SUDHL5 (cell line): Measurements from ENCODE around the gene SPATA45.

- PRO-cap, result no peak
Measured at GRCh38 chr1:212008539-212009040, 26.8 kb downstream of the INTS7 start.

DNA sequence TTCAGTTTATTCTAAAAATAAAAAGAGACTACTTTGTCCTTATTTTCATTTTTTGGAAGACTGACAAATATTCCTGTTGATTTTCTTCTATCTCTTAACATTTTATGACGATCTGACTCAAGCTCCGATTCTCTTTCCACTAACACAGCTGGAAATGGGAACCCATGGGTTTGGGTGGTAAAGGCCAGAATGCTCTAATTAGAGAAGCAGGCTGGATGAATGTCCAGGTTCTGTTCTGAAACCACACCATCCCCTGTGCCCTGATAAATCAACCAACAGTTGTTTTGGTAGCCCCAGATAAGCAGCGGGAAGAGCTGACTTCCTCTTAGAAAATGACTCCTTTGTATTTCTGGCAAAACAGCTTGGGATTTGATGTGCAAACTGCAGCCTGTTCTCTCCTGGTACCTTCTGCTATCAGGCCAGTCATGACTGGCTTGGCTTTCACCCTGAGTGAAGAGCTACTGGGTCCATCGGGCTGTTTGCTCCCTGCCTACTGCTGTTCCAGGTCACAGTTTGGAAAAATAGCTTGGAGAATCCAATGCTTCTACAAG, 116.6 kb downstream of the DTL start:
- PRO-cap, result no peak

- PRO-cap, result no peak
Measured at GRCh38 chr1:212247104-212247391, 38.2 kb upstream of the PPP2R5A start.

DNA sequence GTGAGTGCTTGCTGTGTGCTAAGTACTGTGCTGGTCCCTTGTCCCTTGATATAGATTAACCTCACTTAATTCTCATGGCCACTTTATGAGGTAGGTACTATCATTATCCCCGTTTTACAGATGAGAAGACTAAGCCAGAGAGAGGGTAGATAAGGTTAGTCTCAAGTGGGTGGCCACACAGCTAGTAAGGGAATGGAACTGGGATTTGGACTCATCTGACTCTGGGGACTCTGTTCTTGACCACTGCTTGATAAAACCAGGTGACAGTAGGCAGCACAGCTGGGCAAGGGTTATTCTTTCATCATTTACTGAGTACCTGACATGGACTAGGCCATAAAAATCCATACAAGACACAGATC, 37.3 kb upstream of the PPP2R5A start:
- PRO-cap, result no peak

GRCh38 chr1:212445742-212446286, 13.1 kb downstream of the NENF start:
- PRO-cap, result no peak

GRCh38 chr1:212488360-212489139, 55.8 kb downstream of the NENF start:
- PRO-cap, result no peak

DNA sequence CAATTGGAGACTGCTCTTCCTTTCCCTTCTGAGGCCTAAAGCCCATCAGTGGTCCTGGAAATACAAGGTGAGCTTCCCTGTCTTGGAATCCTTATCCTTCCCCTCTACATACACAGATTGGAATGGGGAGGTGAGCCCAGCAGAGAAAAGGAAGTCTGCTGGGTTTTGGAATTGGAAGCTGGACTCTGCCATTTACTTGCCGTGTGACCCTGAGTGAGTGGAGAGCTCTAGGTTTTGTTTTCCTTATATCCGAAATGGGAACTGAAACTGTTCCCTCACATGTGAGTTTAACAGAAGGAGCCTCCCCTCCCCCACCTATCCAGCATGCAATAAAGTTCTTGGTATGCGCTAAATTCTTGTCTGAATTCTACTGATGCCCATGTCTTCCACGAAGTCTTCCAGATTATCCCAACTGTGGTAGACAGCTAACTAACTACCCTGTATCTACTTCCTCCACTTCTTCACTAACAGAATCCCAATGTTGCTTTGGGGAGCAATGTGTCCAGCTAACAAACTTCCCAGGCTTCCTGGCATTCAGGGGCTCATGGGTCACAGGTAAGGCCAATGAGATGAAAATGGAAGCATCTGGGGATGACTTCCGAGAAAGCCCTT, 58.8 kb downstream of the NENF start:
- PRO-cap, result no peak

GRCh38 chr1:212646508-212647064, 22.3 kb downstream of the GARIN4 start:
- PRO-cap, result no peak

DNA sequence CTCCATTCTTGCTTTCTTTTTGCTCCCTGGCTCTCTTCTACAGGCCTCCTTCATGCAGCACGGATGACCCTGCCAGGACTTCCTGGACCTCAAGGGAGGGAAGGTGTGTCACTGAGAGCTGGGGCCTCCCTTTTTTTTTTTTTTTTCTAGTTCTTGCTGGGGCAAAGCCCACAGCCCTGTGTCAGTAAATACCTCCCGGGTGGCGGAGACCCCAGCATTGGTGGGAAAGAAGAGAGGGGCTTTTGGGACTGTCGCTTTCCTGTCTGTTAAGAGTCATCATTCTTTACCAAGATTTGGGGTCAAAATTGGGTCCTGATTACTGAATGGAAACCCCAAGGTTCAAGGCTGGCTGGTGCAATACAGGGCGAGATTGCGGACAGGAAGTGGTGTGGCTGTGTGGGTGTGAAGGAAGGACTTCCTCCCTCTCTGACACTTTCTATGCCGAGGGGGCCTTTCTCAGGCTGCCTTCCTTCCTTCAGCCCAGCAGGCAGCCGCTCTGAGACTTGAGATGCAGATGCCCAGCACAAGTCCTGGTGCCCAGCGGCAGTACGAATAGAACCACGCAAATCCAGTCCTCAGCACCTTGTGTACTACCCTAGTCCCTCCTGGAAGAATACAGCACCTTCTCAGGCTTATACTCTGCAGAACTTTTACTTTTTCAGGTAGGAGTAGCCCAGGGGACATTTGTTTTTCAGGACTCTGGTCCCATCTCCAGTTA, 16.4 kb downstream of the BATF3 start:
- PRO-cap, result no peak

GRCh38 chr1:212688256-212688684, 11.4 kb downstream of the BATF3 start:
- PRO-cap, result no peak

GRCh38 chr1:212731397-212731649, 31.7 kb upstream of the BATF3 start:
- PRO-cap, result no peak

GRCh38 chr1:212741610-212742242, 42.1 kb upstream of the BATF3 start:
- PRO-cap, result no peak

GRCh38 chr1:212749791-212750614, 41.6 kb downstream of the NSL1 start:
- PRO-cap, result no peak

- PRO-cap, result no peak
Measured at GRCh38 chr1:212847405-212847834, at the start of gene SPATA45. Gene SPATA45, minus strand, starts transcription at chr1:212847649.

GRCh38 chr1:212915183-212916162, 34.9 kb upstream of the VASH2 start:
- PRO-cap, result no peak

- PRO-cap, result no peak
Measured at GRCh38 chr1:213733559-213734217, 254.1 kb upstream of the PROX1 start.

- PRO-cap, result bidirectional peak, plus-strand start at chr1:213987580, minus-strand start at chr1:213987540; bidirectional peak, plus-strand start at chr1:213987995, minus-strand start at chr1:213987866
Measured at GRCh38 chr1:213987438-213987912, 298 bp upstream of the PROX1 start.

DNA sequence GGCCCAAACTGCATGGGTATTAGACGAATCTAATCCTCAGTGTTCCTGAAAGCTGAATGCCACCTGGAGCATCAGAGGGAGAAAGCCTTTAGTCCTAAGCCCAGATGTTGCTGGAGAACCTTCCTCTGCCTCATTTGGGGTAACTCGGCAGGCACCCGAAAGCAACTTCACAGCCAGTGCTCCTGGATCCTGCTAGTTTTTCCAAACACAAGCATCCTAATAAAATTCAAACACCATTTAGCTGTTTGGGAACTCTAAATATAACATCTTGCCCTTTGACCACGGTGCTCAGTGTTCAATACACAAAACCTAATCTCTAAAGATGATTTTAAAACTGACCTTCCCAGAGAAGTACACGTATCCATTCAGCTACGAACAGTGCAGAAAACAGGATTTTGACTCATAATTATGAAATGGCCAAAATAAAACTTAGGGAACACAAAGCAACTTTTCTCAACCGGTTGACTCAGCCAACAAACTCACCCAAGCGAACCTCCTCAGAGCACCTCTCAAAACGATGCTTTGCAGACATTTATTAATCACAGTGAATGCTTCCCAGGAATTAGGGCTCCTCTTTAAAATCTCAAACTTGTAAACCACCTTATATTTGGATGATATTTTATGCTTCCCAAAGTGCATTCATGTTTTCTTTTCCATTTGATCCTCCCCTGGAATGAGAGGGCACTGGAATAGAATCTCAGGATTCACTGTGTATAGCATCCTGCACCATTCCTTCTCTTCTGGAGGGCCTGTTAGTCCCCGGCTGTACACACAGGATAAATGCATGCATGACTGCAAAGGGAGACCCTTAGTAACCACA, 40.5 kb downstream of the PROX1 start:
- PRO-cap, result no peak

- PRO-cap, result no peak
Measured at GRCh38 chr1:214224486-214225565, 56.1 kb upstream of the SMYD2 start.

DNA sequence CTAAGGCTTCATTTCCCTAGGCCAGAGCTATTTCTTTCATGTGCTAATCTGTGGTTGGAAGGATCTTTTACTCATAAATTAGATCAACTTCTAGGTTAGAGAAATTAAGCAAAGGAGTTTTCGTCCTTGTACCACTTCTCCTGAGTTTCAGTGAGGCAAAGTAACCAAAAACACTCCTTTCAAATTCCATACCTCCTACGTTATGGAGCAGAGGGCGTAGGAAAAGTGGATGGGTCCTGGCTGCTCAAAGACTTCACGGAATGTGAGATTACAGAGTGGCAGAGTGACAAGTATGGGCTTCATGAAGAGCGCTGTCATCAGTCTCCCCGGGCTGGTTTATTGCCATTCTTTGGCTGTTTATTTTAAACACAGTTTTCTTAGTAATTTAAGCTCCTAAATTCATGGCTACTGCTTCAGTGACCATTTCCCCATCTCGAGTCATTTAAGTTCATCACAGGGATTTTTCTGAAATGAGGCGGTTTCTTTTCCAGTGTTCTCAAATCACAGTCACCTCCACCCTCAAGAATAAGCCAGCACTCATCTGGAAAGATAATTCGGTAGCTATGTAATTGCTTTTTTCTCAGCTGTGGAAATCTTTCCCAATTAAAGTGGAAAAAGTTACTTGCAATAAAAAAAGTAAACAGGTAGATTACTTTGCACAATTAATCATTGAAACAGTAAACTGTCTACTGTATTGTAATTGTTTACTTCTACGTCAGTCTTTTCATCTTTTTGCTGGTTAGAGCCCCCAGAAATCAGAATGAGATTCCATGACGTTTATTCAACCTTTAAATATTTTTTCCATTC, 3.2 kb upstream of the SMYD2 start:
- PRO-cap, result no peak